H4 (cell line): Measurements from ENCODE around the genes ATP6V0D1, PARD6A and CENPT.

DNA sequence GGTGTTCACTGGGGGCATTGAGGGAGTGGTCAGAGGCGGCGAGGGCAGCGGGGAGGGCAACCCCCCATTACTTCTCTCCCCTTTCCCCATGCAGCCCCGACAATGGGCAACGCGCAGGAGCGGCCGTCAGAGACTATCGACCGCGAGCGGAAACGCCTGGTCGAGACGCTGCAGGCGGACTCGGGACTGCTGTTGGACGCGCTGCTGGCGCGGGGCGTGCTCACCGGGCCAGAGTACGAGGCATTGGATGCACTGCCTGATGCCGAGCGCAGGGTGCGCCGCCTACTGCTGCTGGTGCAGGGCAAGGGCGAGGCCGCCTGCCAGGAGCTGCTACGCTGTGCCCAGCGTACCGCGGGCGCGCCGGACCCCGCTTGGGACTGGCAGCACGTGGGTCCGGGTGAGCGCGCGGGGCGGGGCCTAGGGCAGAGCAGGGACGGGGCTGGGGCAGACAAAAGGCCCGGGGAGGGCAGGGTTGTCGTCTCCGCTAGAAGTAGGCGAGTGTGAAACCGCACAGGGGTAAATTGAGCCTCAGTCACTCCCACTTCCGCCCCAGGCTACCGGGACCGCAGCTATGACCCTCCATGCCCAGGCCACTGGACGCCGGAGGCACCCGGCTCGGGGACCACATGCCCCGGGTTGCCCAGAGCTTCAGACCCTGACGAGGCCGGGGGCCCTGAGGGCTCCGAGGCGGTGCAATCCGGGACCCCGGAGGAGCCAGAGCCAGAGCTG, 9.5 kb downstream of the MATCAP1 start:
- RAMPAGE, long total RNA = no peak

GRCh38 chr16:67216803-67217776, 9.8 kb upstream of the TMEM208 start:
- RAMPAGE, long total RNA = no peak

- RAMPAGE, long total RNA = no peak
These were observed 4.7 kb downstream of the HSD11B2 start for GRCh38 chr16:67435494-67436242.

GRCh38 chr16:67480747-67481628, at the start of gene ATP6V0D1:
Gene ATP6V0D1, minus strand, starts transcription at chr16:67481157.
- RAMPAGE, long total RNA = start-site peak on the minus strand at chr16:67481146-67481157, 44 reads

DNA sequence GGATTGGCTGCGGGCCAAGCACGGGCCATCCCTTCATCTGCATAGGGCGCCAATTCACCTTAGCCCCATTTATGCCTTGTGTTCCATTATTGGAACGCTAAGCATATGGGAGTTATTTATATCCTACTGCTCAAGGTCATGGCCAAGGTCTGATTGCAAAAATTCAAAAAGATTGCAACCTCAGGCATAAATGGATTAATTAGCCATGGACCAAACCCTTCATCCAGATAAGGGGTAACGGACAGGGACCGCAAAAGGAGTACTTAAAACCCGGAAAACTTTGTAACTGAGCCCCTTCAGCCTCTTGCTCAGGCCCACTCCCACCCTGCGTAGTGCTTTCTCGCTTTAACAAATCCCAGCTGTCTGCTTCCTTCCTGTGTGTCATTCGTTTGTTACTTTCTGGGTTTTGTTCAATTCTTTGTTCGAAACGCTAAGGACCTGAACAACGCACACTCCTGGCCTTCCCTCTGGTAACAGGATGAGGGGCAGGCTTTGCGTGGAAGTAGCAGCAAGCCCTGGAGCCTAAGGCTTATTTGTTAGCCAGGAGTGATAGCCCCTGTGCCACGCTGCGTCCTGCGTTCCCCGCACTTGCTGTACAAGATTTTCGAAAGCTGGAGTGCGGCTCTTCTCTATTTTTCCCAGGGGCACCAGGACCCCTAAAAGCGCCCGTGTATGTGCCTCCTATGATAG, 952 bp upstream of the ATP6V0D1 start:
- RAMPAGE, long total RNA = no peak

DNA sequence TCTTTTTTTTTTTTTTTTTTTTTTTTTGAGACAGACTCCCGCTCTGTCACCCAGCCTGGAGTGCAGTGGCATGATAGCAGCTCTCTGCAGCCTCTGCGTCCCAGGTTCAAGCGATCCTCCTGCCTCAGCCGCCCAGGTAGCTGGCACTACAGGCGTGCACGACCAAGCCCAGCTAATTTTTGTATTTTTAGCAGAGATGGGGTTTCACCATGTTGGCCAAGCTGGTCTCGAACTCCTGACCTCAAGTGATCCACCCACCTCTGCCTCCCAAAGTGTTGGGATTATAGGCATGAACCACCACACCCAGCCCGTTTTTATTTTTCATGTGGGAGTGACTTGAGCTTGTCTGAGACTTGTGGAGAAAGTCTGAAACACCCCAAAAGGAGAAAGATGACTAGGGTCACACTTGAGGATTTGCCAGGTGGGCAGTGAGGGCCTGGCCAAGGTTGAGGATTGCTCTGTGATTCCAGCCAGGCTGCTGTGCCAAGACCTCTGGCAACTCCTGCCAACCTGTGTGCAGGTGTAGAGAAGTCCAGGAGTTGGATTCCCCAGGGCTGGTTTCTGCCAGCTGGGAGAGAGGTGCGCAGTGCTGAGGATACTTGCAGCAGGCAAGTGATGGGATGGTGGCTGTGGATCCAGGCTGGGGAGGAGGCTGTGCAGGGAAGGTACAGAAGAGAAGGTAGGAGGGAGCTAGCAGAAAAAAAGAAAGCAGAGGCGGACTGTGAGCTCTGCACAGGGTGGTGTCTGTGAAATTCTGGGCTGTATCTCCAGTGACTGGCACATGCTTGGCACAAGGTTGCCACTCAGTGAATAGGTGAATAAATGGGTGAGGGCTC, 6.4 kb downstream of the RIPOR1 start:
- RAMPAGE, long total RNA = no peak

- RAMPAGE, long total RNA = no peak
These were observed 13.0 kb downstream of the RIPOR1 start for GRCh38 chr16:67541248-67542374.

DNA sequence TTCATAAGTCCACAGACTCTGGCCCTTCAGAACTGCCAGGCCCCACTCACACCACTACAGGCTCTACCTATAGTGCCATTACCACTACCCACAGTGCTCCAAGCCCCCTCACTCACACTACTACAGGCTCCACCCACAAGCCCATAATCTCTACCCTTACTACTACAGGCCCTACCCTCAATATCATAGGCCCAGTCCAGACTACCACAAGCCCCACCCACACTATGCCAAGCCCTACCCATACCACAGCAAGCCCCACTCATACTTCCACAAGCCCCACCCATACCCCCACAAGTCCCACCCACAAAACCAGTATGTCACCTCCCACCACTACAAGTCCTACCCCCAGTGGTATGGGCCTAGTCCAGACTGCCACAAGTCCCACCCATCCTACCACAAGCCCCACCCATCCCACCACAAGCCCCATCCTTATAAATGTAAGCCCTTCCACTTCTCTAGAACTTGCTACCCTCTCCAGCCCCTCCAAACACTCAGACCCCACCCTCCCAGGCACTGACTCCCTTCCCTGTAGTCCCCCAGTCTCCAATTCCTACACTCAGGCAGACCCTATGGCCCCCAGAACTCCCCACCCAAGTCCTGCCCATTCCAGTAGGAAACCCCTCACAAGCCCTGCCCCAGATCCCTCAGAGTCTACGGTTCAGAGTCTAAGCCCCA, 13.9 kb downstream of the RIPOR1 start:
- RAMPAGE, long total RNA = no peak

GRCh38 chr16:67544575-67545299, 16.1 kb downstream of the RIPOR1 start:
- RAMPAGE, long total RNA = no peak

DNA sequence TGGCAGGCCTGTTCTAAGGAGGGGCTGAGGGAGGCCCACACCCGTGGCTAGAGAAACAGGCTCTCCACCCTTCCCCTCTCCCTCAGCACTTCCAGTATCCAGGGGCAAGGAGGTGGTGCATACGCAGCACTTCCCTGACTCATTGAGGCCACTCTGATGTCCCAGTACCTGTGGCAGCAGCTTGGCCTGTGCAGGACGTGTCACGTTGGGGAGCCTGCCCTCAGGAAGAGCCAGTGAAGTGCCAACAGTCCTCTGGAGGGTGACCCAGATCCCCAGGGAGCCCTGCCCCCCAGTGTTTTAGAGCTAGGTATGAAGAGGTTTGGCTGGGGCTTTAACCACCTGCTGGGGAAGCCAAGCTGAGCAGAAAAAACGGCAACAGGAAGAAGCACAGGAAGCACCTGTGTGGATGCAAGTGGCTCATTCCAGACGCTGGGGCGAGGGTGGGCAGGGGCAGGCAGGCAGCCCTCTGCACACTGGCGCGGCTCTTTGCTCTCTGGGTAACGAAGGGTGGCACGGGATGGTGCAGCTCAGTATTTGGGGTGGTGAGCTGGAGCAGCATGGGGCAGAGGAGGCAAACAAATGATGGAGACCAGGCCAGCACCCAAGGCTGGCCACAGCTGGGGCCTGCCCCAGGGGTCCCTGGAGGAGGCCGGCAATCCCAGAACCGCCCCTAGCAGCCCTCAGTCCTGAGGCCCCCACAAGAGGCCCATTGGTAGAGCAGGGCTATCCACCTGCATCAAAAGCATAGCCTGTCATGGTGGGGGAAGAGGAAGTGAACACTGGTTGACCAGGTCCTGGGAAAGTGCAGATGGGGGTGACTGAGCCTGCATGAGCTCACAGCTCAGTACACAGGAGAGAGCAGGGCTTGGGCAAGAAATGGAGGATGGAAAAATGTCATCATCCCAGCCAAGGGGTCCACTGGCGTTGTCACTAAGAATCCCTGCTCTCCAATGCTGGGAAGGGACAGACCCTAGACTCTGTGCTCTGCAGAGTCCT, 14.5 kb upstream of the CTCF start:
- RAMPAGE, long total RNA = no peak

- RAMPAGE, long total RNA = no peak
These were observed 13.7 kb upstream of the CTCF start for GRCh38 chr16:67548565-67549142.

DNA sequence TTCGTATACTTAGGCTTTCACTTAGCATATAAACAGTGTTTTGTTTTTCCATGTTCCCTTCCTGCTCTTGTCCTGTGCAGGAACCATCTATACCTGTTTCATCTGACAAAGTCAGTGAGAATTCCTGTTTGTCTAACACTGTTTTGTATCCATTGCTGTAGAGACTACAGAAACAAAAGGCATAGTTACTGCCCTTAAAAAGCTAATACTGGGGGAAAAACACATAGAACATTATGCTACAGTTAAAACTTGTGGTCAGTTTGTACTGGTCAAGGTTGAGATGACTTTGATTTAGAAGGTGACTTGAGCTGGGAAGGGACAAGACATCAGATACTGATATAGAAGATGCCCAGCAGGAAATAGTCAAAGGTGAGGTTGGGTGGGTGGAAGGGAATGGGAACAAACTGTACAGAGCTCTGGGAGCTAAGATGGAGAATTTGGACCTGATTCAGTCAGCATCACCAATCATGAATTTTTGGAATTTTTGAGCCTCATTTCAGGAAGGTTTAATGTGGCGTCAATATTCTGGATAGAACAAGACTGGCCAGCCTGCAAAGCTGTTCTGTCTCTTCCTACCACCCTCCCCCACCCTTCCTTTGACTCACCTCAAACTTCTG, 32.4 kb downstream of the CTCF start:
- RAMPAGE, long total RNA = no peak

GRCh38 chr16:67660075-67661186, at the start of gene PARD6A:
Gene PARD6A, plus strand, starts transcription at chr16:67660960.
- RAMPAGE, long total RNA = start-site peak on the minus strand at chr16:67660229-67660273, 114 reads

GRCh38 chr16:67716090-67716806, 2.9 kb downstream of the GFOD2 start:
- RAMPAGE, long total RNA = no peak

- RAMPAGE, long total RNA = no peak
These were observed at the start of gene CENPT for GRCh38 chr16:67847071-67848188. Gene CENPT, minus strand, starts transcription at chr16:67847693.

GRCh38 chr16:67862806-67863719, 9.8 kb upstream of the EDC4 start:
- RAMPAGE, long total RNA = no peak

DNA sequence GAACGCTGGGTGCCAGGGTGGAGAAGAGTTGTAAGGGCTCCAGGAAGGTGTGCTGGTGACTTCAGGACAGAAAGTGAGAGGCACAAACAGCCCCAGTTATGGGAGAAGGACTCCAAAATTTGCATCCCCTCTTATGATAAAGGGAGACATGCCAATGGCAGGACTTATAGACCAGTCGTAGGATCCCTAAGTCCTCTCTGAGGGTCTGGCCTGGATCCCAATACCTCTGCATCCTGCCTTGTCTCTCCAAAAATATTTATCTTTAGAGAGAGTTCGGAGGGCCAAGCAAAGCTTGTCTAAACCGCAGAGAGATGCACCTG, 334 bp downstream of the NRN1L start:
- RAMPAGE, long total RNA = no peak

GRCh38 chr16:67894189-67894466, 1.1 kb downstream of the PSKH1 start:
- RAMPAGE, long total RNA = no peak

- RAMPAGE, long total RNA = no peak
These were observed 13.7 kb downstream of the CTRL start for GRCh38 chr16:67917764-67918657.

DNA sequence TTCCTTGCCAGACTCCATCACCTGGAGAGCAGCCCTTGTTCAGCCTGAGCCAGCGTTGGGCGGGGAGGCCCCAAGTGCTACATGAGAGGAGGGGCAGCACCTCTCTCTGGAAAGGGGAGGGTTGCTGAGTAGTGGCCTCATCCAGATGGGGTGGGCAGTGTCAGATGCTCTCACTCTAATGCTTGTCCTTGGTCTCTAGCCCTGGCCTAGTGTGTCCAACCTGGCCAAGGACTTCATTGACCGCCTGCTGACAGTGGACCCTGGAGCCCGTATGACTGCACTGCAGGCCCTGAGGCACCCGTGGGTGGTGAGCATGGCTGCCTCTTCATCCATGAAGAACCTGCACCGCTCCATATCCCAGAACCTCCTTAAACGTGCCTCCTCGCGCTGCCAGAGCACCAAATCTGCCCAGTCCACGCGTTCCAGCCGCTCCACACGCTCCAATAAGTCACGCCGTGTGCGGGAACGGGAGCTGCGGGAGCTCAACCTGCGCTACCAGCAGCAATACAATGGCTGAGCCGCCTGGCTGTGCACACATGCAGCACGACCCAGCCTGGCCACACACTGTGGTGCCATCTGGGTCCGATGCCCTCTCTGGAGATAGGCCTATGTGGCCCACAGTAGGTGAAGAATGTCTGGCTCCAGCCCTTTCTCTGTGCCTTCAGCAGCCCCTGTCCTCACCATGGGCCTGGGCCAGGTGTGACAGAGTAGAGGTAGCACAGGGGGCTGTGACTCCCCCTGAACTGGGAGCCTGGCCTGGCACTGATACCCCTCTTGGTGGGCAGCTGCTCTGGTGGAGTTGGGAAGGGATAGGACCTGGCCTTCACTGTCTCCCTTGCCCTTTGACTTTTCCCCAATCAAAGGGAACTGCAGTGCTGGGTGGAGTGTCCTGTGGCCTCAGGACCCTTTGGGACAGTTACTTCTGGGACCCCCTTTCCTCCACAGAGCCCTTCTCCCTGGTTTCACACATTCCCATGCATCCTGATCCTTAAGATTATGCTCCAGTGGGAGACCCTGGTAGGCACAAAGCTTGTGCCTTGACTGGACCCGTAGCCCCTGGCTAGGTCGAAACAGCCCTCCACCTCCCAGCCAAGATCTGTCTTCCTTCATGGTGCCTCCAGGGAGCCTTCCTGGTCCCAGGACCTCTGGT, 4.2 kb downstream of the CTRL start:
- RAMPAGE, long total RNA = no peak